Diencephalon (tissue), 2 donors: ENCODE data around the genes PRIMA1 and IFI27L1.

GRCh38 chr14:92973292-92973646 is 50.3 kb downstream of the CHGA start:
- RAMPAGE, long total RNA = no peak

DNA sequence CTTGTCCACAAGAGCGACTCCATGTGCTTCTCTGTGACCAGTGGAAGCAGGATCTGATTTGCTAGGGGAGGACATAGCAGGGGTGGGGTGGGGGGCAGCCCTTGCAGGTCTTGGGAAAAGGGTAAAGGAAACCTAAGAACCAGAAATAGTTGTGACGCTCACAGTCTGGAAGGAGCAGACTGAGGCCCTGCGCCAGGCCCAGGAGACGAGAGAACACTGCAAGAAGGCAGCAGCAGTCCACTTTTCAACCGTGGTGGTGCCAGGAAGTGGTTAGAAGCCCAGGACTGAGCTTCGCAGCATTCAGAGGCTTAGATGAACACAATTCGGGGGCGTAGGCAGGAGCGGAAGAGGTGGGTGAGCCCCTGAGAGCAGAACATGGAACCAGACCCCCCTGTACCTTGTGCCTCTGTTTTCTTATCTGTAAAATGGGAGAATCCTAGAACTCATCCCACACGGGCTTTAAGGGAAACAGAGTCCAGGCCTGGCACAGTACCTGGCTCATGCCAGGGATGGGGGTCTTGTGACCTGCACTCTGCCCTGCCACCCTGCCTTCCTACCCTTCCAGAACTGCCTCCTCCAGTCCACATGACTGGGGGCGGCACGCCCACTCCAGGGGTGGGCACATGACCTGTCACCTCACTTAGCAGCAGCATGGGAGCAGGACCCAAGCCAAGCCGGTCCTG is 33.5 kb downstream of the ITPK1 start:
- RAMPAGE, long total RNA = no peak

DNA sequence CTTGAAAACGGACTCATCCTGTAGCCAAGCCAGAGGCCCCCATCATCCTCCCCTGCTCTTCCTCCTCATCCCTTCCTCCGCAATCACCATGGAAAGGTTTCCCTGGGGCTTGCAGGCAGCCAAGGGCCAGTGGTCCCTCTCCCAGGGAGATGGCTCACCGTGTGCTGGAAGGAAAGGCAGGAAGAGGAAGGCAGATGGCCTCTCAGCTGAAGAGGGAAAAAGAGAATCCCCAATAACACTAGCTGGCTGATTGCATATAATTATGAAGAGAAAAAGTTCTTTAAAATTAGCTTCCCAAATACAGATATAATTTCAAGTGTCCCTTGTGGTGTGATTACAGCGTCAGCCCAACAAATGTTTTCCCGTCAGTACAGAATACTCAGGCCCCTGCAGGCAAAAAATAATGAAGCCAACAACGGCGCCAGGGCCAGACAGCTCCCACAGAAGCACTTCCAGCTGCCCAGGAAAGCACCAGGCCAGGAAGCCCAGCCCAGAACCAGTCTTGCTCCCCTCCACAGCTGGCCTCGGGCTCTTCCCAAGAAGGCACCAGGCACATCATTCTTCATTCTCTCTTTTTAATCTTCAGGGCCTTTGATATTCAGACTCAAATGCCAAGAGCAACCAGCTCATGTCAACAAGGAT is 24.7 kb downstream of the ITPK1 start:
- RAMPAGE, long total RNA = no peak

DNA sequence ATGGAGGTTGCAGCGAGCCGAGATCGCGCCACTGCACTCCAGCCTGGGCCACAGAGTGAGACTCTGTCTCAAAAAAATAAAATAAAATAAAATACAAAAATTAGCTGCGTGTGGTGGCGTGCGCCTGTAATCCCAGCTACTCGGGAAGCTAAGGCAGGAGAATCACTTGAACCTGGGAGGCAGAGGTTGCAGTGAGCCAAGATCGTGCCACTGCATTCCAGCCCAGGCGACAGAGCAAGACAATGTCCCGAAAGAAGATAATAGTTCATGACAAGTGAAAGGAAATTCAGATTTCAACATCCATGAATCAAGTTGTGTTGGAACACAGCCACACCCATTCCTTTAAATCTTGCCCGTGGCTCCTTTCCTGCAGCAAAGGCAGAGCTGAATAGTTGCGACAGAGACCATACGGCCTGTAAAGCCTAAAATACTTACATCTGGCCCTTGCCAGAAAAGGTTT is 17.6 kb upstream of the ITPK1 start:
- RAMPAGE, long total RNA = no peak

DNA sequence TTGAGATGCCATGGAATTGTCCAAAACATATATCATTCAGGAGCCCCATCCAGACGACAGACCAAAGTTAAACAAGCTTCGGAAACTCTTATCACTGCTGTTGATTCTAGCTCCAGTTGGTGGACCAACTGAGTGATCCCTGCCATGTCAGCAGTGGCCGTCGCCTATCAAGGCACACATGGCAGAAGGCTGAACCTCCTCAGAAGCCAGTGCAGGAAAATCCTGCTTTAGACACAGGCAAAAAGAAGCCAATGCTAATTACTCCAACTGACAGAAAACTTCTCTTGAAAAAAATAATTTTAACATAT is 22.5 kb upstream of the ITPK1 start:
- RAMPAGE, long total RNA = no peak

GRCh38 chr14:93183352-93184059 is 1.2 kb downstream of the MOAP1 start:
- RAMPAGE, long total RNA = no peak

- RAMPAGE, long total RNA = no peak
Observed at GRCh38 chr14:93184060-93184766, 484 bp downstream of the MOAP1 start.

DNA sequence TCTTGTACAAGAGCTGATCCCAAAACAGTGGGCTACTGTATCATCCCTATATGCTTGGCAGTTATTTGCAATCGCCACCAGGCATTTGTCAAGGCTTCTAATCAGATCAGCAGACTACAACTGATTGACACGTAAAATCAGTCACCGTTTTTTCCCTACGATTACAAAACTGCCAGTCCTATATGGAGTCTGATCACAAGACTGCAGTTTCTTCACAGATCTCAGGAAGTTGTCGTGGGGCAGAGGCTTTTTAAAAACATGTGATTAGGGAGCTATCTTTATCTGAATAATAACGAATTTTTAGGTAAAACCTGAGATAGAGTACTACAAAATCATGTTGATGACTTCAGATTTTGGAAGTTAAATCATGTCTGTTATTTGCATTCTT is 1.4 kb downstream of the LYSET start:
- RAMPAGE, long total RNA = no peak

DNA sequence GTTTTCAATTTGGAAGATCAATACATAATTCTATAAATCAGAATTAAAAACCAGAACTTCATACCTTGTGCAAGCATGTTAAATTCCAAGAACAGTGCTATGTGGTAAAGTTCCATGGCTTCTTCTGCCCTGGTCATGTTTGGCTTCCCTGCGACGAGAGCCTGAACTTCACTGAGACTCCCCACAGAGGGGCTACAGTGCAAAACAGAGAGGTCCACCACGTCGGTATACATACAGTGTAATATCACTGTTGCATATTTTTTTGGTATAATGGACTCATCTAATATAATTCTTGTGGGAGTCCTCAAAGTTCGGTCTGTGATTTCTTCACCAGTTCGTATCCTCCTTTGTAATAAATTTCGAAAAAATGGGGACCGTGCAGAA is 39.0 kb downstream of the BTBD7 start:
- RAMPAGE, long total RNA = no peak

DNA sequence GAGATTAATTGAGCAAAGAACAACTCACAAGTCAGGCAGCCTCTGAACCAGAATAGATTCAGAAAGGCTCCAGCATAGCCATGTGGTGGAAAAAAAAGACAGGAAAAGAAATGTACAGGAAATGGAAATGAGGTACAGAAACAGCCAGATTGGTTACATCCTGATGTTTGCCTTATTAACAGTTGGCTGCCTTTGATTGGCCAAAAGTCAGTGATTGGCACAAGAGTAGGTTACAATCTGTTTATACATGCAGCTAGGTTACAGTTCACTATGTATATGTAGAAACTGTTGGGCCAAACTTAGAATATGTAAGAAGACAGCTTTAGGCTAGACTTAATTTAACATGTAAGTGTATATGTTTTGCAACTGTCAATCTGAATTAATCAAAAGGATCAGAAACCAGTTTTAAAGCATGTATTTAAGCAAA is 118.9 kb downstream of the UNC79 start:
- RAMPAGE, long total RNA = no peak

DNA sequence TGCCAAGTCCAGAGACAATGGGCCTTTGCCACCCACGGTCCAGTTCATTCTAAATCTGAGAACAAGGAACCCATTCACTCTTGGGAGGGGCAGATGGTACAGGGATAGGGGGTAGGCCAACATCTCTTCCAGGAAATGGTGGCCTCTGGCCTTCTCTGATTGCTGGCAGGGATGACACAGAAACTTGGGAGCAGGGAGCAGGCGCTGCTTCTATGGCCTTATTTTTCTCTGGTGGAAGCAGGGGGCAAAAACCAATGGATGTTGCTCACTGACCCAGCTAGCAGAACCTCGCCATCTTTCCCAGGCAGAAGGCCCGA is 35.0 kb downstream of the PRIMA1 start:
- RAMPAGE, long total RNA = no peak

- RAMPAGE, long total RNA = no peak
Observed at GRCh38 chr14:93757072-93757608, 31.1 kb downstream of the PRIMA1 start.

DNA sequence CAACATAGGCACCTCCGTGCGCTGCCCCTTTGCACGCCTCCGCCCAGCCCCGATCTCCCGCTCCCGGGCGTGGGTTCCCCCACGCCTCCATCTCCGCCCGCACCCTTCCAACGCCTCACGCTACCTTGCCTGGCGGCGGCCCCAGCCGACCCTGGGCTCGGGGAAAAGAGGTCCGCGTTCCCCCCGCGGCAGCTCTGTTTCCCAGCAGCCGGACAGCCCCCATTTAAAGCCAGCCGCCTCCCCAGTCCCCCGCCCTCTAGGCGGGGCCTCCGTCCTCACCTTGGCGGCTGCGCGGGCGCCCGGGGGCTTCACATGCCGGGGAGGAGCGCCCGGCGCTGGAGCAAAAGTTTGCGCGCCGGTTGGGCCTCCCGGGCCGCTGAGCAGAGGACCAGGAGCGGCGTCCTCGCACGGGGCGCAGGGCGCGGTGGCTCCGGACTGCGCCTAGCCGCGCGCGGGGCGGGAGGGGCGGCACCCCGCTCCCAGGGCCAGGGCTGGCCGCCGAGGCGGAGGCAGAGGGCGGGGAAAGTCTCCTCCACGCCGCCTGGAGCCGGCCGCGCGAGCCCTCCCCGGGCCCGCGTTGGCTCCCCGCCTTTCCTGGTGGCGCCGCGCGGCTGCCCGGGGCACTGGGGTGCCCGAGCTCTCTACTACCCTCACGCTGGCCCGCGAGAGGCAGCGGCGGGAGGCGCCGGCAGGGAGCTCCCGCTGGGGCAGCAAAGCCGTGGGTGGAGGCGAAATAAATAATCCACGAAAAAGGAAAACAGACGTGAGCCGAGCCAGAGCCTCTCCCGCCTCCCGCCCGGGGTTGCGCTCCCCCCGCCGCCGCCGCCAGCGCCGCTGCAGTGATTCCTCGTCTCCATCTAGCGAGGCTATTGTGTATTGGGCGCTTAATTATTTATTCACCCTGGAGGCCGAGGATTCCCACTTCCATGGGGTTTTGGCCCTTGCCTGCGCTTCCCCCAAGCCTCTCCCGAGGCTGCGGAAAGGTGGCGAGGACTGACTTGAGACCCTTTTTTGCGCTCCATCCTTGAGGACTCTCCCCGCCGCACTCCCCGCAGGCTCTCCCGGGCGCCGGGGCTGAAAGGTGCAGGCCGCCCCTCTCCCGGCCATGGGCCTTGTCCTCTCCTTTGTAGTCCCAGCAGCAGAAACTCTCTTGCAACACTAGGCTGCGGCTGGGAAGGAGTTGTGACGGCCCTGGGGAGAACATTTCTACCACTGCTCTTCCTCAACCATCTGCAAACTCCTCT is at the start of gene PRIMA1:
Gene PRIMA1 (minus strand): TSS at position 200 of the 1,244 bp plus-strand sequence.
- RAMPAGE, long total RNA = no peak

DNA sequence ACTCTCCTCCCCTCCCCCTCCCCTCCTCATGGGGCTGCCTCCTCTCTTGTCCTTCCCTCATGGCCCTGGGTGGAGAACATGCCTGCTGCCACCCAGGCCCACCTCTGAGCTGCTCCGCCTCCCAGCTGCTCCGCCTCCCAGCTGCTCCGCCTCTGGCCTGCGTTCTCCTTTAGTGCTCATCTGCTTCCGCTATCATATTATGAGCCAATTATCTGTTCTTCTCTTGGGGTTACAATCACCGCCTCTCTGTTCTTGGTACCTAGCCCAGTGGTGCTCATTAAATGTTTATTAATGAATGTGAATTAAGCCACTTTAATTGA is 32.1 kb upstream of the FAM181A start:
- RAMPAGE, long total RNA = no peak

DNA sequence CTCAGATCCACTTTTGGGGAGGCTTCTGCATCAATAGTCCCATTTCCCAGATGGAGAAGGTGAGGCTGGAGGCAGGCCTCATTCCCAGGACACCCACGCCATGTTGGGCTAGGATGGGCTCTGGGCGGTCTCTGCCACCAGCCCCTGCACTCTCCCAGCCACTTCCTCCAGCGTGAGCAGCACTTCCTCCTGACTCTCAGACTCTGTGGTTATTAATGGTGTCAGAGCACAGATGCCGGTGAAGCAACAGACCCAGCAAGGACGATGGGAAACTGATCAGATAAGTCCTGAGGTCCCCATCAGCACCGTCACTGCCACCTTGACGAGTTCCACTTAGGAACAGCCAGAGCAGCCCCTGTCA is 21.2 kb downstream of the ASB2 start:
- RAMPAGE, long total RNA = no peak

- RAMPAGE, long total RNA = no peak
Observed at GRCh38 chr14:93978138-93978735, 1.9 kb upstream of the ASB2 start.

GRCh38 chr14:94001064-94001470 is 4.0 kb downstream of the CCDC197 start:
- RAMPAGE, long total RNA = no peak

DNA sequence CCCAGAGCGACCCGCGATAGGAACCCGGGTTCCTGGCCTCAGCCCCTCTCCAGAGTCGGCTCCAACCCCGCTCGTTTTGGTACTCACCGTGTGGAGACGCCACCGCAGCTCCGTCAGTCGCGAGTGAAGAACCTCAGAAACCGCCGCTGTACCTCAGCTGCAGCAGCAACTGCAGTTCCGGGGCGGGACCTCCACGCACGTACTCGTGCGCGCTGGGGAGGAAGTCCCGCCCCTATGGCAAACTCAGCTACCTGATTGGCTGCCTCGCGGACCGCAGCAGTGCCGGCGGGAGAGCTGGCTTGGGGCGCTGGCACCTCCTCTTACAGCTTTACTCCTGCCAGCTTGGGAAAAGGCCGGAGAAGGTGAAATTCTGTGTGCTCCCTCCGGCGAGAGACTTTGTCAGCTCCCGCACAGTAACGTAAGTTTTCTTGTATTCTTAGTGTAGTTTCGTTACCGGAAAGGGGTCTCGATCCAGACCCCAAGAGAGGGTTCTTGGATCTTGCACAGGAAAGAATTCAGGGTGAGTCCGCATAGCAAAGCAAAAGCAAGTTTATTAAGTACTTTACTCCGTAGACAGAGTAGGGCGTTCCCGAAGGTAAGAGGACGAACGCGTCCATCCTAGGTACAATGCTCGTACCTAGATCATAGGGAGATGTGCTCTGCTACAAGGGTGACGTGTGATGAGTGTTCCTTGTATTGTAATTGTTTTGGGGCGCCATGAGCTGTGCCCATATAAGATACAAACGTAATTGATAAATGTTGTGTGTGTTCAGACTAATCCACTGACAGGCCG is at the start of gene IFI27L1:
Gene IFI27L1 (plus strand): TSS at position 279 of the 793 bp plus-strand sequence.
- RAMPAGE, long total RNA = start-site peak on the minus strand centred at position 152 of the sequence, 56 bp wide, 3,042 and 318 reads in 2 replicates

DNA sequence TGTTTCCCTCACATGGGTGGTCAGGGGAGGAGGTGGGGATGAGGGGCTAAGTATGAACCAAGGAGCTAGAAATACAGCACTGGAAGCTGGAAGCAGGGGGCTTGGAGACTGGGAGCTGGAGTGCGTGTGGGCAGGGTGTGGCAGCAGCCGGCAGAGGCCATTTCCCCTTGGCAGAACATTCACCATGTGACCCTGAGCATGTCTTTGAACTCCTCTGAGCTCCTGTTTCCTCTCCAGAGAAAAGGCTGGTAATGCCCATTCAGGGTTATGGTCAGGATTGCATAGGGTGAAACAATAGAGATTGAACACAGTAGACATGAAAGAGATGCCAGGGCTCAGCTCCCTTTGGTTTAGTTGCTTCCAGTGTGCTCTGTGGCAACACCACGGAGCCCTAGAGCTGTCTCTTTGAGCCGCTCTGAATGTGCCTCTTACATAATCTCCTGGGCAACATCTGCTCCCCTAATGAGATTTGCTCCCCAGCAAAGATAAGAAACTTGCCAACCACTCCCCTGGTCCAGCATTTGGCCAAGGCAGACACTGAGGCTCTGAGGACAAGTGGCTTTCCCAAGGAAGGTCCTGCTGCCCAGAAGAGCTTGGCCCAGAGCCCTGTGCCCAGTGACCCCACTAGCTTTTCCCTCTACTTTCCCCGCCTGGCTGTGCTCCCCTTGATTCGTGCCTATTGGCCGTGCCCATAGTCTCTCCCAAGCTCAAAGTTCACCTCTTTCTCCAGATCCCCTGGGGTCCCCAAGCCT is 14.3 kb downstream of the IFI27L2 start:
- RAMPAGE, long total RNA = no peak

- RAMPAGE, long total RNA = no peak
Observed at GRCh38 chr14:94316737-94317221, 6.4 kb downstream of the SERPINA6 start.